AG04450 (cell line): ENCODE results near the genes SLC35E1 and USHBP1.

- CAGE, long polyA plus RNA, result no peak
- RRBS, result no CpG with 5 or more reads among the region's 10 CpGs
These were observed 19.3 kb downstream of the AP1M1 start for GRCh38 chr19:16216876-16217515.

DNA sequence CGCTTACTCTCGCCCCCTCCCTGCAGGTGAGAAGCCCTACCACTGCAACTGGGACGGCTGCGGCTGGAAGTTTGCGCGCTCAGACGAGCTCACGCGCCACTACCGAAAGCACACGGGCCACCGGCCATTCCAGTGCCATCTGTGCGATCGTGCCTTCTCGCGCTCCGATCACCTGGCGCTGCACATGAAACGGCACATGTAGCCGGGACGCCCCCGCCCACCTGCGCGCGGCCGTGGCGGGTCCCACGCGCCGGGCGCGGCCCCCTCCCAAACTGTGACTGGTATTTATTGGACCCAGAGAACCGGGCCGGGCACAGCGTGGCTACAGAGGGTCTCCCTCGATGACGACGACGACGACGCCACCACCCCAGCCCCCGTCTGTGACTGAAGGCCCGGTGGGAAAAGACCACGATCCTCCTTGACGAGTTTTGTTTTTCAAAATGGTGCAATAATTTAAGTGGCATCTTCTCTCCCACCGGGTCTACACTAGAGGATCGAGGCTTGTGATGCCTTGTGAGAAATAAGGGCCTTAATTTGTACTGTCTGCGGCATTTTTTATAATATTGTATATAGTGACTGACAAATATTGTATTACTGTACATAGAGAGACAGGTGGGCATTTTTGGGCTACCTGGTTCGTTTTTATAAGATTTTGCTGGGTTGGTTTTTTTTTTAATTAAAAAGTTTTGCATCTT is 2.4 kb downstream of the KLF2 start:
- CAGE, long polyA plus RNA, result no peak
- RRBS, result 72% methylated on average over 24 of the region's 49 CpGs

DNA sequence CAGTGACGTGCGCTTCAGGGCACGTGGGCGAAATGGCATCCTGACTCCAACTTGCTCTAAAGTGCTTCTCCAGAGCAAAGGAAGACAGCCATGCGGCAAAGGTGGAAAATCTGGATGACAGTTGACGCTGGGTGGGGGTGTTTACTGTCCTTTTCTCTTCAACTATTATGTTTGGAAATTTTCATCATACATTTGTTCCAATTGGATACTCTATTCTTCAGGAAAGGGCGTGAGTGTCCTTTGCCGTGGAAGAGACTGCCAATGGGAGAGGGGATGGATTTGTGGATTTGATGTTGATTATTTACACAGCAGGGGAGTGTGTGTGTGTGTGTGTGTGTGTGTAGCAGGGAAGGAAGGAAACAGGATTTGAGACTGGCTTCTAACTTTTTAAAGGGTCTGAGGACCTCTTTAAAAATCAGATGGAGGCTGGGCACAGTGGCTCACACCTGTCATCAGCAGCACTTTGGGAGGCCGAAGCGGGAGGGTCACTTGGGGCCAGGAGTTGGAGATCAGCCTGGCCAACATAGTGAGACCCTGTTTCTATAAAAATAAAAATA is 25.2 kb downstream of the KLF2 start:
- CAGE, long polyA plus RNA, result no peak
- RRBS, result no CpG with 5 or more reads among the region's 10 CpGs

- CAGE, long polyA plus RNA, result no peak
- RRBS, result 100% methylated on average over 2 of the region's 18 CpGs
These were observed 38.5 kb downstream of the KLF2 start for GRCh38 chr19:16362980-16363709.

GRCh38 chr19:16370396-16371141 is 45.9 kb downstream of the KLF2 start:
- CAGE, long polyA plus RNA, result no peak
- RRBS, result no CpG with 5 or more reads among the region's 16 CpGs

GRCh38 chr19:16384330-16384818 is 59.7 kb downstream of the KLF2 start:
- CAGE, long polyA plus RNA, result no peak
- RRBS, result no CpG with 5 or more reads among the region's 15 CpGs

DNA sequence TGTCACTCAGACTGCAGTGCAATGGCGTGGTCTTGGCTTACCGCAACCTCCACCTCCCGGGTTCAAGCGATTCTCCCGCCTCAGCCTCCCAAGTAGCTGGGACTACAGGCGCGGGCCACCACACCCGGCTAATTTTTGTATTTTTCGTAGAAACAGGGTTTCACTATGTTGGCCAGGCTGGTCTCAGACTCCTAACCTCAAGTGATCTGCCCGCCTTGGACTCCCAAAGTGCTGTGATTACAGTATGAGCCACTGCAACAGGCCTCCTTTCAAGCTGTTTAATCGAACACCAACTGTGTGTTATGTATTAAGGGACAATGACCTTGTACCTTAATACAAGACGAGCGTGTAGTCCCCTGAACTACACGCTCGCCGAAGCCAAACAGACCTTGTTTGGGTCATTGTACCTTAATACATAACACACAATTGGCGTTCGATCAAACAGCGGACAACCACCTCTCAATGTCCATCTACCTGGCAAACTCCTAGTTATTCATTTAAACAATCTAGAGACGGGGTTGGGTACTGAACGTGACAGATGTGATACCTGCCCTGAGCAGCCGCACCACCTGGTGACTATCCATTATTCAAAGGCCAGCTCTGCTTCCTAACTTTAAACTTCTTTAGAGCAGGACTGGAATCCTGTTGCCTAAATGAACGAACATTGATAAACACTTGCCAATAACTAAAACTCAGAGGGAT is 1.4 kb downstream of the CHERP start:
- CAGE, long polyA plus RNA, result no peak
- RRBS, result no CpG with 5 or more reads among the region's 23 CpGs

GRCh38 chr19:16543110-16543528 is 882 bp upstream of the CHERP start:
- CAGE, long polyA plus RNA, result no peak
- RRBS, result no CpG with 5 or more reads among the region's 9 CpGs

DNA sequence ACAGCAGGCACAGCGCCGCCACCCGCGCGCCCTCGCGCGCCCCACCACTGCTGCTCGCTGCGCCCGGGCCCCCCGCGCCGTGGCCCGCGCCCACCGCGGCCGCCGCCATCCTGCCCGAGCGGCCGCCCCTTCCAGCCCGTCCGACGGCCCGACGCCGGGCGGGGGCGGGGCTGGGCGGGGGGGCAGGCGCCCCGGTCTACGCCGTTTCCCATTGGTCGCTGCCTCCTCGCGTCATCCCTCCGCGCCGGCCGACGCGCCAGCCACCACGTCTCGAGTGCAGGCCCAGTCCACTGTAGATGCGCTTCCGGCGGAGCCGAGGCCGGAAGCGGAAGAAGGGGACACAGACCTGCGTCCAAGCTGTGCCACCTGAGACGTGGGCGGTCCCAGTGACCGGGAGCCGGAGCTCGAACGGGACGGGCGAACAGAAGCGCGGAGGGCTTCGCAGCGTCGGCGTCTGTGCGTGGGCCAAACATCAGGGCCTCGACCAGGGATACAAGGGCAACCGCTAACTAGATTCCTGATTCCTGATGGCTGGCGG is at the start of gene SLC35E1:
Gene SLC35E1, minus strand, starts transcription at position 160 of the 538 bp plus-strand sequence.
- CAGE, long polyA plus RNA, result start-site peak on the plus strand centred at position 395 of the sequence, 61 bp wide, 22 and 17 reads in 2 replicates
- RRBS, result 2% methylated on average over 41 of the region's 72 CpGs

- CAGE, long polyA plus RNA, result no peak
- RRBS, result no CpG with 5 or more reads among the region's 10 CpGs
These were observed 3.9 kb downstream of the MED26 start for GRCh38 chr19:16624069-16624615.

- CAGE, long polyA plus RNA, result no peak
- RRBS, result no CpG with 5 or more reads among the region's 10 CpGs
These were observed 4.8 kb downstream of the SIN3B start for GRCh38 chr19:16833986-16834441.

- CAGE, long polyA plus RNA, result no peak
- RRBS, result 97% methylated on average over 8 of the region's 21 CpGs
These were observed 23.5 kb upstream of the F2RL3 start for GRCh38 chr19:16865205-16865715.

DNA sequence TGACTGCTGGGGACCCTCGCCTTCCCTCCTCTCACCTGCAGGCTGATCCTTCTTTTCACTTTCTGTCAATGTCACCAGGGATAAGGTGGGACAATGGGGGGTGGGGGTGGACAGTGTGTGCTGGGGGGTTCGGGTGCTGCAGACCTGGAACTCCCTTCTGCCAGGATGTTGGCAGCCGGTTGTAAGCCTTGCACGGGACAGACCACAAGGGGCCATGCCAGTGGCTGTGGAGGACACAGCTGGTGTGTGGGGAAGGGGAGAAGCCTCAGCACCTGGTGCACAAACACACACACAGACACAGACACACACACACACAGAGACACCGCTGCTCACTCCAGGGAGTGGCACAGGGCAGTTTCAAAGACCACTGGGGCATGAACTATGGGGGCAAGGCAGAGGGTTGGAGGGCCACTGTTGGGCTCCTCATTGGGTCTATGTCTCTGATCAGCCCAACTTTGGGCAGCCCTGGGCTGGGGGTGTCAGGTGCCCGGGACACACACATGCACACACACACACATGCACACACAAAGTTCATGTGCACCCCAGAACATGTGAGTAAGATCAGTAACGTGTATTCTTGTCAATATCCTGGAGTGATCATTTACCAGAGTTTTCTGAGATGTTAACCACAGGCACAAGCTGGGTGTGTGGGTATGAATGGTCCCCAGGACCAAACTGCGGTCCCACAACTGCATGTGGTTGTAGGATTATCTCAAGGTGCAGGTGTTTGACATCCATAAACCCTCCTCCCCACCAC is 3.8 kb downstream of the F2RL3 start:
- CAGE, long polyA plus RNA, result no peak
- RRBS, result no CpG with 5 or more reads among the region's 8 CpGs

DNA sequence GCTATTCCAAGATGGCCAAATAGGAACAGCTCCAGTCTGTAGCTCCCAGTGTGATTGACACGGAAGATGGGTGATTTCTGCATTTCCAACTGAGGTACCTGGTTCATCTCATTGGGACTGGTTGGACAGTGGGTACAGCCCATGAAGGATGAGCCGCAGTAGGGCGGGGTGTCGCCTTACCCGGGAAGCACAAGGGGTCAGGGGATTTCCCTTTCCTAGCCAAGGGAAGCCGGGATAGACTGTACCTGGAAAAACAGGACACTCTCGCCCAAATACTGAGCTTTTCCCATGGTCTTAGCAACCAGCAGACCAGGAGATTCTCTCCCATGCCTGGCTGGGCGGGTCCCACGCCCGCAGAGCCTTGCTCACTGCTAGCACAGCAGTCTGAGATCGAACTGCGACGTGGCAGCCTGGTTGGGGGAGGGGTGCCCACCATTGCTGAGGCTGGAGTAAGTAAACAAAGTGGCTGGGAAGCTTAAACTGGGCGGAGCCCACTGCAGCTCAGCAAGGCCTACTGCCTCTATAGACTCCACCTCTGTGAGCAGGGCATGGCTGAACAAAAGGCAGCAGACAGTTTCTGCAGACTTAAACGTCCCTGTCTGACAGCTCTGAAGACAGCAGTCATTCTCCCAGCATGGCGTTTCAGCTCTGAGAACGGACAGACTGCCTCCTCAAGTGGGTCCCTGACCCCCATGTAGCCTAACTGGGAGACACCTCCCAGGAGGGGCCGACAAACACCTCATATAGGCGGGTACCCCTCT is 65.4 kb downstream of the CPAMD8 start:
- CAGE, long polyA plus RNA, result no peak
- RRBS, result no CpG with 5 or more reads among the region's 19 CpGs

GRCh38 chr19:17091579-17092535 is 16.3 kb downstream of the MYO9B start:
- CAGE, long polyA plus RNA, result no peak
- RRBS, result no CpG with 5 or more reads among the region's 22 CpGs

GRCh38 chr19:17135259-17136127 is 59.9 kb downstream of the MYO9B start:
- CAGE, long polyA plus RNA, result no peak
- RRBS, result 4% methylated on average over 14 of the region's 29 CpGs

DNA sequence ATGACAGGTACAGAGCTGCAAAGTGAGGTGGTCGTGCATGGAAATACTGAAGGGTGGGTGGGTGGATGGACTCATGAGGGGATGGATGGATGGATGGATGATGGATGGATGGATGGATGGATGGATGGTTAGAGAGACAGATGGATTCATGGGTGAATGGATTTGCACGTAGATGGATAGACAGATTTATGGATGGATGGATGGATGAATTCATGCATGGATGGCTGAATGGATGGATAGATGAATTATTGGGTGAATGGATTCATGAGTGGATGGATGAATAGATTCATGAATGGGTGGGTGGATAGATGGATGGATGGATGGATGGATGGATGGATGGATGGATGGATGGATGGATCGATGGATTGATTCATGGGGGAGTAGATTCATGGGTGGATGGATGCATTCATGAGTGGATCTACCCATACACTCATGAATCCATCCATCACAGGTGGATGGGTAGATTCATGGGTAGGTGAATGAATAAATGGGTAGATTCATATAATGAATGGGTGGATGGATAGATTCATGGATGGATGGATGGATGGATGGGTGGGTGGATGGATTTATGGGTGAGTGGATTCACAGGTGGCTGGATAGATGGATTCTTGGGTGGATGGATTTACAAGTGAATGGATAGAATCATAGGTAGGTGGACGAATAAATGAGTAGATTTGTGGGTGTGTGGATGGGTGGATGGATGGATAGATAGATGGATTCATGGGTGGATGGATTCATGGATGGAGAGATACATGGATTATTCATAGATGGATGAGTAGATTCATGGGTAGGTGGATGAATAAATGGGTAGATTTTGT is 69.1 kb upstream of the USE1 start:
- CAGE, long polyA plus RNA, result no peak
- RRBS, result no CpG with 5 or more reads among the region's 4 CpGs

DNA sequence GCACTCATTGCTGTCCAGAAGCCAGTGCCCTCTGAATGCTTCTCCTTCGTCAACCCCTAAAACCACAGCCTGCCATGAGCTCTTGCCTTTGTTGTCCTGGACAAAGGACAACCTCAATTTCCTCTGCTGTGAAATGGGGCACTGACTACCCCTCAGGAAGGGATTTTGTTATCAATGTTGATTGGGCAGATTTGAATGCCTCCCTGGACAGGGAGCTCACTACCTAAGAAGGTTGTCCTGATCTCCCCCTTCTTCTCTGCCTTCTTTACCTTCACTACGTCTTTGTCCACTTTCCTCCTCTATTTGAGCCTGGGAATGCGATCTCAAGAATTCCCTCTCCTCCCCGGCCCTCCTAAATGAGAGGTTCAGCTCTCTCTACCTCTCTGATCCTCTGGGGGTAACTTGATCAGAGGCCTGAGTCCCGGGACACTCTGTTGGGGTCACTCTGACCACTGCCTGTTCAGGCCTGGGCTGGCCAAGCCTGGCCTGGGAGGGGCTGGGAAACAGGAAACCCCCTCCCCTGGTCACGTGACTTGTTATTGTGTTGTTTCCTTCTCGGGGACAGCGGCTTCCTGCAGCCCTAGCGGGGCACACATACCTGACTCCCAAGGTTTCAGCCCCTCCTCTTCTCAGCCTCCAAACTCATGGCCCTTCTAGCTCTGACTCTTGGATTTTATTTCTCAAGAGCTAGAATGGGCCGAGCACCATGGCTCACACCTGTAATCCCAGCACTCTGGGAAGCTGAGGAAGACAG is at the start of gene USHBP1:
Gene USHBP1, minus strand, starts transcription at position 454 of the 754 bp plus-strand sequence.
- CAGE, long polyA plus RNA, result no peak
- RRBS, result 21% methylated on average over 2 of the region's 10 CpGs

GRCh38 chr19:17323905-17324226 is 10.8 kb downstream of the ANO8 start:
- CAGE, long polyA plus RNA, result no peak
- RRBS, result 41% methylated on average over 5 of the region's 14 CpGs

DNA sequence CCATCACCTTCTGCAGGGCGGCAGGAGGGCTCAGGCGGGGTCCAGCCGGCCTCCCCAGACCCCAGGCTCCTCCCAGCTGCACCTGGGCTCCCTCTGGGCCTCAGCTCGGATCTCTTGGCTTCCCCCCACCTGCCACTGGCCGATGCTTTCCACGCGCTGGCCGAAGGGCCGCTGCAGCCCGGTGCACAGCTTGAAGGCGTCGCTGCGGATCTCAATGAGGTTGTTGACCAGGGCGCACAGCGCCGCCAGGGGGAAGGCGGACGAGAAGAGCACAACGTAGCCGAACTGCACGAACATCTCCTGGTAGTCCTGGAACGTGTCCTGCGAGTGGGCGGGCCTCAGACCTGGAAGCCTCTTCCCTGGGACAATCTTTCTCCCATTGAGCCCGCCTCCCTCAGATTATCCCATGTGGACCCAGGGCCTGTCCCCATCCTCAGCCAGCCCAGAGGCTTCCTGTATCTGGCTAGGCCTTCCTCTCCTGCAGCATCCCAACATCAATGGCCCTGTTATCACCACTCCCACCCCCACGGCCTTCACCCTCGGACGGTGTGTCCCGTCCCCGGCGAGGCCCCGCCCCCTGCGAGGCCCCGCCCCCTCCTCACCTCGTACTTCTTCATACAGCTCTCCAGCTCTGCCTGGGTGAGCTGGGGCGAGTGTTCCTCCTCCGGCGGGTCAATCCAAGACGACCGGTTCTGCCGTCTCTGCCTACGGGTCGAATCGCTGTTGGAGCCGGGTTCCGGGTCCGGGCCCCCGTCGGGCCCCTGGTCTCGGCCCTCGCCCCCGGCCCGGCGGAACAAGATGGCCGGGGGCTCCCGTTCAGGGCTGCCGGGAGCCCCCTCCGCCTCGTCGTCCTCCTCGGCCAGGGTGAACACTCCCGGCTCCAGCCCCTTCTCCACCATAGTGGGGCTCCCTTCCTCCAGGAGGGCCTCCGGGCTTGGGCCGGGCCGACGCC is 6.8 kb downstream of the ANO8 start:
- CAGE, long polyA plus RNA, result no peak
- RRBS, result 21% methylated on average over 28 of the region's 66 CpGs